Skeletal muscle tissue (tissue), 7 donors: ENCODE measurements around the genes CHD6 and OSER1.

DNA sequence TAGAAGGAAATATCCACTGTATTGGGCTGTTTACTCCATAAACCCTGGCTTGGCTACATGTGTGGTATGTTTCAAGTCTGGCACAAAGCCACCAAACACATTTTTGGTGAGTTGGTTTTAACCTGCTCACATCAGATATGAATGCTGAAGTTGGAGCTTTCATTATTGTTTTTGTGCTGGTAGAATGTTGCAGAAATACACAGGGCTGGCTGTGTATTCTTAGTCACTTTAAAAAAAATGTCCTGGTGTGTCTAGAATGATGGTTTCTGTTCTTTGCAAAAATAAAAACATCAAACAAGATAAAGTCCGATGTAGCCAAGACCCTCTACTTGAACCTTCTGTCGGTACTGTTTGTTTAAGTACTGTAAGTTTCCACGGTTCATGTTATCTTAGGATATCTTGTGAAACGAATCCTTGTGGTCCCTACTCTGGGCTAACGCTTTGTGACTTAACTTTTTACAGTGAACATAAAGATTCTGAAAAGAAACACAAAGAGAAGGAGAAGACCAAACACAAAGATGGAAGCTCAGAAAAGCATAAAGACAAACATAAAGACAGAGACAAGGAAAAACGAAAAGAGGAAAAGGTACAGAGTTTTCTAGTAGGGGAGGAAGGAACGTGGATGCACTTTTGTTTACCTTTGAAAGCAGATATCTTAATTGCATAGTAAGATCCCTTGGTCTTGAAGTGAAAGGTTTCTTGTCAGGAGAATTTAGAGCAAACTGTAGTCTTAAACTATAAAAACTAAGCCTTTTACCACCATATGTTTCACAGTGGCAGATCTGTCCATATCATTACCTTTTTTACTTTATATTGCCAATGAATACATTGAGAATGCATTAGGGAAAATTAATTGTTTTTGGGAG lies 47.3 kb downstream of the TOP1 start:
- PRO-cap, 3 experiments, result no peak in any of the 3 experiments
- RAMPAGE, long total RNA, result no peak
- RRBS, 2 experiments, result no CpG with 5 or more reads among the region's 7 CpGs

DNA sequence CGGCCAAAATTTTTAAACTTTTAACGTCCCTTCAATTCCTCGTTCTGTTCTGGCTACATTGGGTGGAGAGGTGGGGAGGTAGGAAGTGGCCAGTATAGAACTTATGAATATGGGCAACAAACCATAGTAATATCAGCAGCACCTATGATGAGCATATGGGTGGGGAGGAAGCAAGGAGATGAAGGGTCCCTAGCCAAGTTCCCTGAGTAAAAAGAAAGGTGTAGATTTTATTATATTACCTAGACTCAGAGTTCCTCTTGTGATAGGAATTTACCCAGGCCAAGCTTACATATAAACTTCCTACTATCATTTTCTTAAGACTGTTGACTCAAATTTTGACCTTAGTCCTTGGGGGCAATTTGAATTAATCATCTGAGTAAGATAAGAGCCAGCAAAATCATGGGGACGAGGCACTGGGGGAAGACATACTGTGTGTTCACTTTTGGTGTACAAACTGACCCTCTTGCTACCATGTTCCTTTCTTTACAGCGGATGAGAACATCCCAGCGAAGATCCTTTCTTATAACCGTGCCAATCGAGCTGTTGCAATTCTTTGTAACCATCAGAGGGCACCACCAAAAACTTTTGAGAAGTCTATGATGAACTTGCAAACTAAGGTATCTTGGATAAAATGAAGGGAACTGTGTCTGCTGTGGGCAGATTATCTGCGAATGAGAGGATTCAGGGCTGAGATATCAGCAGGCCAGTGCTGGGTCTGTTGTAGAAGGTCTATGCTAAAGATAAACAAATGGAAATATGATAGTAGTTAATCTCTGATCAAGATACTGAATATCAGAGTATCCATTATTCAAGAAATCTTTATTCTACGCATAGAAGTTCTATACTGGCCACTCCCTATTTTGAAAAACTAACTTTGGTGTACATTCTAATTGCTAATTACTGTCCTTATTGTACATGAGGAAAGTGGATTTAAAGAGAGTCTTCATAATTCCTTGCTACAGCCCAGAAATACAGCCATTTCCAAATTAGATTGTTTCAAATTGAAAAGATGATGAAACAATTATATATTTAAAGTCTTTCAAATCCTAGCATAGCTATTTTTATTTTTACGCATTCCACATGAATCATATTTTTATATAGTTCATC lies 19.3 kb upstream of the PLCG1 start:
- PRO-cap, 3 experiments, result no peak in any of the 3 experiments
- RAMPAGE, long total RNA, result no peak
- RRBS, 2 experiments, result no CpG with 5 or more reads among the region's 11 CpGs

DNA sequence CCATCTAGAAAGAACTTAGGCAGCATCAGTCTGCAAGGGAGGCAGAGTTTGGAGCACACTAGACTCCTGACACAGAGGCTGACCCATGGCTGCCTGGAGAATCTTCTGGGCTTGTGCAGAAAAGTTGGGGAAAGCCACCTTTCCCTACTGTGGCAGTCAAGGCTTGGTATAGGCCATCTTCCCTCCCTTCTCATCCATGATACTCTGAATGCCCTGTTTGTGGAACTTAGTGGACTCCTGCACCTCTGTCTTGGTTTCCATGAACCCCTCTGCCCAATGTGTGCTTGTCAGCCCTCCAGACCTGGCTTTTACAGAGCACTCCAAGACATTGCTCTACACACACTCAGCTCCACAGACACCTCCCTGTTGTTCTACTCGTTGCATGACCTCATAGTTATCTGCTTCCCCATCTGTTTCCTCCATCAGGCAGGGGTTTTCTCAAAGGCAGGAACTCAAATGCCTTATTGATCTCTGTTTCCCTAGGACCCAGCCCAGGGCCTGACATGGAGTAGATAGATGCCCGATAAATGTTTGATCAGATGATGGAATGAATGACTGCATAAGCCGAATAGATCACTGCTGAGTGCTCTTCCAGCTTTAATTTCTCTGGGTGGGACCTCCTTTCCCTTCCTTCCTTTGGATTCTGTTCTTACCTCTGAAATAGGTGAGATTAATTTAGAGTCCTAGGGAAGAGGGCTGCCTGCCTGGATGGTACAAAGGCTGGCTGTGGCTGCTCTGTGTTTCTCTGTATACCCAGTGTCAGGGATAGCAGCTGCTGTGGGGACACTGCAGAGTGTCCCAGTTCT lies 13.3 kb downstream of the PLCG1 start:
- PRO-cap, 3 experiments, result no peak in any of the 3 experiments
- RAMPAGE, long total RNA, result no peak
- RRBS, 2 experiments, result no CpG with 5 or more reads among the region's 3 CpGs

GRCh38 chr20:41309098-41309694 lies 8.3 kb downstream of the ZHX3 start:
- PRO-cap, 3 experiments, result no peak in any of the 3 experiments
- RAMPAGE, long total RNA, result no peak
- RRBS, 2 experiments, result no CpG with 5 or more reads among the region's 4 CpGs

GRCh38 chr20:41341190-41341527 lies 538 bp downstream of the LPIN3 start:
- PRO-cap, 3 experiments, result no peak in any of the 3 experiments
- RAMPAGE, long total RNA, result no peak
- RRBS, 2 experiments, result no CpG with 5 or more reads among the region's 6 CpGs

- PRO-cap, 3 experiments, result no peak in any of the 3 experiments
- RAMPAGE, long total RNA, result no peak
- RRBS, 2 experiments, result 86 to 92% methylated on average over 1 of the region's 15 CpGs
Measured at GRCh38 chr20:41358526-41359273, 7.9 kb downstream of the EMILIN3 start.

GRCh38 chr20:41392825-41393286 lies 26.2 kb upstream of the EMILIN3 start:
- PRO-cap, 3 experiments, result no peak in any of the 3 experiments
- RAMPAGE, long total RNA, result no peak
- RRBS, 2 experiments, result no CpG with 5 or more reads among the region's 5 CpGs

GRCh38 chr20:41594396-41595229 lies 23.6 kb downstream of the CHD6 start:
- PRO-cap, 3 experiments, result no peak in any of the 3 experiments
- RAMPAGE, long total RNA, result no peak
- RRBS, 2 experiments, result no CpG with 5 or more reads among the region's 9 CpGs

- PRO-cap, 3 experiments, result no peak in any of the 3 experiments
- RAMPAGE, long total RNA, result no peak
- RRBS, 2 experiments, result 2% methylated on average over 38 of the region's 86 CpGs
Measured at GRCh38 chr20:41618216-41619377, at the start of gene CHD6. Gene CHD6, minus strand, starts transcription at chr20:41618377.

DNA sequence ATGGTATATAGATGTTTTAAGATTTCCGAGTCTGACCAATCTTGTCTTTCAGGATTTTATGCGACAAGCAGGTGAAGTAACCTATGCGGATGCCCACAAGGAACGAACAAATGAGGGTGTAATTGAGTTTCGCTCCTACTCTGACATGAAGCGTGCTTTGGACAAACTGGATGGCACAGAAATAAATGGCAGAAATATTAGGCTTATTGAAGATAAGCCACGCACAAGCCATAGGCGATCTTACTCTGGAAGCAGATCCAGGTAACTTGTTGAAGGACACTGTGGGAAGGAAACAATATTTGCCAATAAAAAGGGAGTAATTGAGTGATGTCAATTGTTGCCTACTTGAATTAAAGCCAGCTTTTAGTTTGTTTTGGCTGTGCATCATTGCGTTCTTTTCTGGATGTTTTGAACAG lies 2.3 kb downstream of the SRSF6 start:
- PRO-cap, 3 experiments, result no peak in any of the 3 experiments
- RAMPAGE, long total RNA, result no peak
- RRBS, 2 experiments, result no CpG with 5 or more reads among the region's 9 CpGs

DNA sequence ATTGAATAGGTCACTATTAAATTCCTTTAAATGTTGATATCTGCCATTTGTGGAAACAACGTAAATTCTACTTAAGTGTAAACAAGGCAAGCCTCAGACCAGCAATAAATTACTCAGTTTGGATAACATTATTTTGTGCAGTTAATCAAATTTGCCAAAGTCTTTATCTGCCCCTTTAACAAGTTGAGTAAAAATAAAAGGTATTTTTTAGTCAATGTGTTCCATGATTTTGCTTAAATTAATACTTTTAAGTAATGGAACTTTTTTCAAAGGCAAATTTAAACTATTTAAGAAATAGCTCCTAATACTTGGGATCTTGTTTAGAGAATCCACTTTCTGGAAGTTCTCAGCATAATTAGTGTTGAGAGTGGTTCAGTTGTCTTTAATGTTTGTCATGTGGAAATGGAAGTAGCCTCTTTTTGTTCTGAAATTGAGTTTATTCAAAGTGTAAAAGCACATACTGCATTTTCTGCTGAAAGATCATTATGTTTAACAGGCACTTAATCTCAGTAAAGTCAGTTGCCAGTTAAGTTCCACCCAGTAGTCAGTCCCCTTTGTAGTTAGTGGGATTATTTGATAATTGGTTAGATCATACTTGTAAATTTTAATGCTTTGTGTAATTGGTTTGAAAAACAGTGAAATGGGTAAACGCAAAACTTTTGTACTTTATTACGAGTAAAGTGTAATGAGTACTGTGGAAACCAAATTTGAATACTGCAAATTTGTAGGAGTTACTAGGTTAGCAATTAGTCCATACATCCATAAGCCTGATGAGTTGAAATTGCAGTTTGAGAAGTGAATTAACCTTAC lies 4.1 kb downstream of the SRSF6 start:
- PRO-cap, 3 experiments, result no peak in any of the 3 experiments
- RAMPAGE, long total RNA, result no peak
- RRBS, 2 experiments, result no CpG with 5 or more reads among the region's 3 CpGs

- PRO-cap, 3 experiments, result no peak in any of the 3 experiments
- RAMPAGE, long total RNA, result no peak
- RRBS, 2 experiments, result no CpG with 5 or more reads among the region's 5 CpGs
Measured at GRCh38 chr20:43463030-43464035, 5.6 kb downstream of the SRSF6 start.

GRCh38 chr20:43508574-43509275 lies 1.2 kb downstream of the L3MBTL1 start:
- PRO-cap, 3 experiments, result no peak in any of the 3 experiments
- RAMPAGE, long total RNA, result no peak
- RRBS, 2 experiments, result no CpG with 5 or more reads among the region's 13 CpGs

GRCh38 chr20:43556361-43557157 lies 2.3 kb upstream of the SGK2 start:
- PRO-cap, 3 experiments, result no peak in any of the 3 experiments
- RAMPAGE, long total RNA, result no peak
- RRBS, 2 experiments, result no CpG with 5 or more reads among the region's 4 CpGs

DNA sequence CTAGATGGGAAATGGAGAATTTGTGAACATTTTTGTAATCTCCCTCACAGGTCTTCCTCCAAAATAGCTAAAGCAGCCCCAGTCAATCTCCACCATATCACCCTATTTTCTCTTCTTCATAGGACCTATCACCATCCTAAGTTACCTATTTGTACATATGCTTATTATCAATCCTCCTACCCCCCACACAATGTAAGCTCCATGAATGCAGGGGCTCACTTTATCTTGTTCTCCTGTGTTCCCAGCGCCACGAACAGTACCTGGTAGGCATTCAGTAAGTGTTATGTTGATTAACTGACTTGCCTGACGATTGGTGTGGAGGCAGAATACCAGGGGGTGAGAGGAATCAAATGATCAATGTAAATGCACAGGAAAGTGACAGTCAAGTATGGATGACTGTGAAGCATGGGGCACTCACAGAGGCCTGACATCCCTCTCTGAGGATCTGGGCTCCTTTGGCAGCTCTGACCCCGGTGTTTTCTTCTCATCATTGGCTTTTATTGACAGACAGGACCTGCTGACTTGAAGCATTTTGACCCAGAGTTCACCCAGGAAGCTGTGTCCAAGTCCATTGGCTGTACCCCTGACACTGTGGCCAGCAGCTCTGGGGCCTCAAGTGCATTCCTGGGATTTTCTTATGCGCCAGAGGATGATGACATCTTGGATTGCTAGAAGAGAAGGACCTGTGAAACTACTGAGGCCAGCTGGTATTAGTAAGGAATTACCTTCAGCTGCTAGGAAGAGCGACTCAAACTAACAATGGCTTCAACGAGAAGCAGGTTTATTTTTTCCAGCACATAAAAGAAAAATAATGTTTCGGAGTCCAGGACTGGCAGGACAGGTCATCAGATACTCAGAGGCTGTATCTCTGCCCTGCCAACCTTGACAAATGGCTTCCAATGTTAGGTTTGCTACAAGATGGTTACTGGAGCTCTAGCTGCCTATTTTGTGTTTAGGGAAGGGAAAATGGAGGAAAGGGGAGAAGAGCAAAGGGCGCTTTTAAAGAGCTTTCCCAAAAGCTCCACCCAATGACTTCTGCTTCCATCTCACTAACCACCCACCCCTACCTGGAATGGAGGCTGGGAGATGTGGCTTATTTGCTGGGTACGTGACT lies 6.0 kb upstream of the IFT52 start:
- PRO-cap, 3 experiments, result no peak in any of the 3 experiments
- RAMPAGE, long total RNA, result no peak
- RRBS, 2 experiments, result no CpG with 5 or more reads among the region's 10 CpGs

DNA sequence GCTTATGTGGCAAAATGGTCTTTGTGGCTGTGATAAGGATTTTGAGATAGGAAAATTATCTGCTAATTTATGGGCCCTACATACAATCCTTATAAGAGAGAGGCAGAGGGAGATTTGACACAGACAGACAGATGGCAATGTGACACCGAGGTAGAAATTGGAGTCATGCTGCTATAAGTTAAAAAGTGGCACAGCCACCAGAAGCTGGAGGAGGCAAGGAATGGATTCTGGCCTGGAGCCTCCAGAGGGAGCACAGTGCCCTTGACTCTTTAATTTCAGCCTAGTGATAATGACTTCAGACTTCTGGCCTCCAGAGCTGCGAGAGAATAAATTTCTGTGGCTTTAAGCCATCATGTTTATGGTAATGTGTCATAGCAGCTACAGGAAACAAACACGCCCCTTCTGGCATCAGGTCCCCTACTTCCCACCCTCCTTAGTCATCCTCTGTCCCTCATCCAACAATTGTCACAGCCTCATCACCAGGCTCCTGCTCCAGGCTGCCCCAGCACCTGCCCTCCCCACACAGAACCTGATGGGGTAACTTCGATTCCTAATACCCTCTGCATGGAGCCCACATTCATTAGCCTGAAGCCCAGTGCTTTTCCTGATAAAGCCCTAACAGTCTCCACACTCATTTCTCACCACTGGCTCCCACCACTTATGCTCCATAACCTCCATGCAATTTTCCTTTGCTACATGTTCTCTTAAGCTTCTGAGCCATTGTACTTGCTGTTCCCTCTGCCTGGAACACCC lies 69.8 kb upstream of the TOX2 start:
- PRO-cap, 3 experiments, result no peak in any of the 3 experiments
- RAMPAGE, long total RNA, result no peak
- RRBS, 2 experiments, result no CpG with 5 or more reads among the region's 4 CpGs

- PRO-cap, 3 experiments, result no peak in any of the 3 experiments
- RAMPAGE, long total RNA, result no peak
- RRBS, 2 experiments, result no CpG with 5 or more reads among the region's 6 CpGs
Measured at GRCh38 chr20:43942686-43943144, 28.1 kb downstream of the TOX2 start.

- PRO-cap, 3 experiments, result no peak in any of the 3 experiments
- RAMPAGE, long total RNA, result no peak
- RRBS, 2 experiments, result 50% methylated on average over 1 of the region's 8 CpGs; no CpG with 5 or more reads in 1 of the 2 experiments
Measured at GRCh38 chr20:44154545-44155129, 32.4 kb downstream of the JPH2 start.

DNA sequence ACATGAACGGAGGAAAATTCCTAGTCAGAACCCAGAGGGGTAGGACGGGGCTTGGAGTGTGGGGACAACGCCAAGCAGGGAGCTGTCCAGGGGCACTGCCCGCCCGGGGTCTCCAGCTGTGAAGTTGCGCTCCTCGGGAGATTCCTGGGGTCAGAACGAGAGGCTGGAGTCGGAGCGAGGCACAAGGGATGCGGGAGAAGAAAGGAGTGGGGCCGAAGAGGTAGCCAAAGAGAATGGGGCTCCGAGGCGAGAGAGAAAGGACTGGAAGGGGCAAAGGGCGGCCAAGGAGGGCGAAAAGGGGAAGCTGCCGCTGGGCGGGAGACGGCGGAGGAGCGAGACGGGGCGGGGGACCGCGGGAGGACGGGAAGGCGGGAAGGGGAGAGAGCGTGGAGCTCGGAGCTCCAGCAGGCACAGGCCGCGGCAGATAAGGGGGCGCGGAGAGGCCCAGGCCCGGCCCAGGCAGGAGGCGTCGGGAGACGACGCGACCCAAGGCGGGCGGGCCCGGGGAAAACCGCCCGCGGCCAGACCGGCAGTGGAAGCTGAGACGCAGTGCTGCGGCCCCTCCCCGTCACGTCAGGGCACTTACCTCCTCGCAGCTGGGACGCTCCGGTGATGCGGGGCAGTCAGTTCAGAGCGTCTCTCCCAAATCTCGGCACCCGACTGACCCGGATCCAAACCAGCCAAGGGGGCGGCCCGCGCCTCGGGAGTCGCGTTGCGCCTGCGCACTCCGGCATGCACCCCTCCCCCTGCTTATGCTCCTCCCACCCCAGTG lies at the start of gene OSER1:
OSER1 (minus strand) TSS at position 662 of the 772 bp plus-strand sequence.
- PRO-cap, 3 experiments, result peak in 3 of 3 experiments; most common minus-strand start position 426 of the sequence (in 2)
- RAMPAGE, long total RNA, result start-site peak on the minus strand centred at position 662 of the sequence, 41 bp wide, 129 and 145 reads in 2 replicates
- RRBS, 2 experiments, result 2% methylated on average over 29 of the region's 67 CpGs

- PRO-cap, 3 experiments, result peak in 1 of 3 experiments; most common minus-strand start chr20:44211755 (in 1)
- RAMPAGE, long total RNA, result no peak
- RRBS, 2 experiments, result no CpG with 5 or more reads among the region's 13 CpGs
Measured at GRCh38 chr20:44211582-44212146, 1.1 kb upstream of the OSER1 start.